Mesenteric fat pad (tissue), 1 donor: ENCODE results near the gene MRPS27.

GRCh38 chr5:71892024-71892269 is 172.9 kb downstream of the CARTPT start:
- PRO-cap, result no peak

- PRO-cap, result no peak
These were observed 719 bp downstream of the MAP1B start for GRCh38 chr5:72107896-72108491.

DNA sequence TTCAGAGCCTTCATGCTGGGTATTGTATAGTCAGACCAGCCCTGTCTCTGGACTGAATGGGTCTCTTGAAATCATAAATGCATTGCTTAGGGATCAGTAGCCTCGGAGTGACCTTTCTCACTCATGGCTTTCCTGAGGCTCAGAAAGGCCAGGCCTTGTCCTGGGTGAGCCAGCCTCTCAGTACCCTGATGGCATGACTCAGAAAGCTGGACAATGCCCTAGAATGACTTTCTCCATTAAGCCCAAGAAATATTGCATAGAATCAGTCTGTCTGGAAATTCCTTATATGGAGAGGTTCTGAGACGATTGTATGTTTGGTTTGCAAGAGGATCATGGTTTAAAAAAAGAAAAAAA is 34.1 kb downstream of the MAP1B start:
- PRO-cap, result no peak

GRCh38 chr5:72242852-72243593 is 77.0 kb downstream of the MRPS27 start:
- PRO-cap, result no peak

DNA sequence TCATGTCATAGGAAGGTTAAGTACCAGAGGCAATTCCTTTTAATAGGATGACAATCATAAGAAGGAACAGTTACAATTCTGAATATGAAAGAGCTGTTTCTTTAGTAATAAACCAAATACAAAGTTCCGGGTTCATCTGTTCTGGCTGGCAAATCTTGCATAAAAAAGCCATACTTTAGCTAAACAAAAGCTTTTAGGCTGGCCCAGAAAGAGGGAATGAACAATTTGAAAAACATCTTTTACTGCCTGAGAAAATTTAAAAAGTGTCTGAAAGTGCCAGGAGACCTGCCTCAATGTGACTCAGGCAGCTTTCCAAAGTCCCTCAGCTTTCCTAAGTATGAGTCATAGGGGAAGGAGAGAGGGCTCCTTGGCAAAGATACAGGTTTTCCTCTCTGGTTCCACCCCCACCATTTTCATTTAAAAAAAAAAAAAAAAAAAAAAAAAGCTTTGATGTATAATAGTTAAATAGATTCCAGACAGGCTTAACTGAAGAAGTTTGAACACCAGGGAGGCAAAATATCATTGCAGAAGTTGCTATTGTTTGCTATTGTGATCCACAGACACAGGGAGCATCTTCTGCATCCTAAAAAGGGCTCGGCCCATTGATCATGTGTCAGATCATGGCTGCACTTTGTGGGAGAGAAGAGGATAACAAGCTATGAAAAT is 71.7 kb downstream of the MRPS27 start:
- PRO-cap, result no peak

DNA sequence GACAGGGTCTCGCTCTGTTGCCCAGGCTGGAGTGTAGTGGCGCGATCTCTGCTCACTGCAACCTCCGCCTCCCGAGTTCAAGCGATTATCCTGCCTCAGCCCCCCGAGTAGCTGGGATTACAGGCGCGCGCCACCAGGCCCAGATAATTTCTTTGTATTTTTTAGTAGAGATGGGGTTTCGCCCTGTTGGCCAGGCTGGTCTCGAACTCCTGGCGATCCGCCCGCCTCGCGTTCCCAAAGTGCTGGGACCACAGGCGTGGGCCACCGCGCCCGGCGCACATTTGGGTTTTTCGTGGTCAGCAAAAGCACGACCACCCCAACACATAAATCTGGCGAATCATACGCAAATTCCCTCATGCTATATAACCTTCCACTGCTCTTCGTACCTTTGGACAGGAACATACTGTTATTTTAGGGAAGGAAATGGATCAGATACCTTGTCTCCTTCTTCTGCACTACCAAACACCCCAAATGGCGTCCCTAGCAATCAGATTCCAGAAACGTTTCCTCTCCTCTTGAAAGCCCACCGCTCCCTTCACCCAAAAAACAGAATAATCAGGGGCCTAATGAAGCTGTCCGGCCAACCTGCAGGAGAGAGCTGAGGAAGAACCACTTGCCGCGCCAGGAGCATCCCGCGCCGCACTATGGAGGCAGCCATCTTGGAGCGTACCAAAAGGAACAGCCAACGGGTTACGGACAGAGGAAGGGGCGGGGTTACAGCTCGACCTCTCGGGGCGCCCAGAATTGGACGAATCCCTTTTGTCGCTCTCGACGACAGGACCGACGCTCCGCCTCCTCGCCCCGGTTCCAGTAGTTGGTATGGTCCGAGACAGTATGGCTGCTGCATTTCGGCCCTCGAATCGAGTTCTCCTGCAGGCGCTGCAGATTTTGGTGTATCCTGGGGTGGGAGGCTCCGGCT is at the start of gene MRPS27:
TSS of gene MRPS27 (minus strand) at position 677 of the 919 bp plus-strand sequence.
- PRO-cap, result bidirectional peak, plus-strand start at position 813 of the sequence, minus-strand start at position 661 of the sequence

DNA sequence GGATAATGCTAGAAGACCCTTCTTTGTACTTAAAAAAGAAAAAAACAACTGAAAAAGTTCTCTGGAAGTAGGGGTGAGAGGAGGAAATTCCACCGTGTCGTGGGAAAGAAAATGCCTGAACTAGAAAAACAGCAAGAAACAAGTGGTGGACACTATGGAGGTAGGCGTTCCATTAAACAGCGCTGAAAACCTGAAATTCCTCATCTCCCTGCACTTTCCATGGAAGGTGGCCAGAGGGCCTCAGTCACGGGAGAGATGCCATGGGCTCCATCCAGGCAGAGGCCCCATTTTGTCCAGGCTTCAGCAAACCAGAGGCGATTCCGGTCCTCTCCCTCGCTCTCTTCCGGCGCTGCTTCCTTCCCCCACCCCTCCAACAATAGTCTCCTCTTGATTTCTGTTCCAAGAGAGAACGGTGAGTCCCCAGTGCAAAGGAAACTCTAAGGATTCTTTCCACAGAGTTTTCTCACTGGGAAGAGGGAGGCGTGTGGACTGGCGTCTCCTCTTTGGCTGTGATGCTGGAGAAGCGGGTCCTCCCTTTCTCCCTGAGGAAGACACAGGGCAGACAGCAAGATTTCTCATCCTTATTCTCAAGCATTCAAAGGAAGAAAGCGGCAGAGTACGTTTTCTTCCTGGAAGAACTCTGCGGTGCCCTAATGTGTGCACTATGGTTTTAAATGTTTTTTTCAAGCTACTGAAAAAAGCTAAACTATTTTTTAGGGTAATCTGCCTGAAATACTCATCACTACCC is 7.4 kb downstream of the ZNF366 start:
- PRO-cap, result no peak

GRCh38 chr5:72815488-72815858 is 988 bp upstream of the TNPO1 start:
- PRO-cap, result no peak

DNA sequence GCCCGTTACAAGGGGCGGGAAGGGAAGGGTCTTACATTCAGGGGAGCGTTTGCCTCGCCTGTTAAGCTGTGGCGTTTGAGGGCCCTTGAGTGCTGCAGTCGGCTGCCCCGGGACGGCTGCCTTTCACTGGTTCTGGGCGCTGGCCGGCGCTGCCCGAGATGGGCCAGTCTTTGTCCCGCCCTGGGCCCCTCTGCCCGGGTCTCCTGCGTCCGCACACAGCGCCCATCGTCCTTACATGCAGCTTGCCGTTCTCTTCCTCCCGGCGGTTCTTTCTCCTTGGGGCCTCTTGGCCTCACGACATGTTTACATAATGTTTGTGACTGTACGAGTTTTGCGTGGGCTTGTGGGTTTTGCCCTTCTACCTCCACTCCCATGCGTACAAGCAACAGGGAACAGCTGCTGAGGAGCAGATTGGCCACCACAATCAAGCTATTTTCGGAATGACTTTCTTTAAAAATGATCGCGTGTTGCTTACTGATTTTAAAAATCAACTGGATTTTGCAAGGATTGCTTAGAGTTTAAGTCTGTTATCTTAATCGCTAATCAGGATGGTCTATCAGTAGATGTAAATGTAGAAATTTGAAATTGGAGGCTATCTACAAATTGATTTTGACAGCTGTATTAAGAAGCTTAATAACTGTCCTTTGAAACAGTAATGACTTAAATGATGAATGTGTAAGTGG is 695 bp downstream of the TNPO1 start:
- PRO-cap, result no peak

DNA sequence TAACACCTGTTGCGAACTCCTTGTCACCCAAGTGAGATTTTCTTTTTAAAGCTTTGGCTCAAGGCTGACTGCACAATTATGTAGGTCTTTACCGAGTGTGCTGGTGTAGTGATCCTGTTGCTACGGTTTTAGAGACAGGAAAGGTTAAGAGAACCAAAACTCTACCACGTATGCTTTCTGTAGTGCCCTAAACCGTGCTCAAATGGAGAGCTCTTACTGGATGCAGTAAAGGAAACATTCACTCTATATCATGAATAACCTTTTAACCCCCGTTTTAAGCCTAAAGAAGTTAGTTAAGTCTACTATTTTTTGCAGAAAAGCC is 32.6 kb downstream of the TNPO1 start:
- PRO-cap, result no peak

GRCh38 chr5:73246490-73246733 is 73.4 kb downstream of the TMEM174 start:
- PRO-cap, result no peak

- PRO-cap, result no peak
These were observed 1.4 kb downstream of the FOXD1 start for GRCh38 chr5:73447075-73447749.

GRCh38 chr5:73501470-73502047 is 3.3 kb downstream of the BTF3 start:
- PRO-cap, result no peak

DNA sequence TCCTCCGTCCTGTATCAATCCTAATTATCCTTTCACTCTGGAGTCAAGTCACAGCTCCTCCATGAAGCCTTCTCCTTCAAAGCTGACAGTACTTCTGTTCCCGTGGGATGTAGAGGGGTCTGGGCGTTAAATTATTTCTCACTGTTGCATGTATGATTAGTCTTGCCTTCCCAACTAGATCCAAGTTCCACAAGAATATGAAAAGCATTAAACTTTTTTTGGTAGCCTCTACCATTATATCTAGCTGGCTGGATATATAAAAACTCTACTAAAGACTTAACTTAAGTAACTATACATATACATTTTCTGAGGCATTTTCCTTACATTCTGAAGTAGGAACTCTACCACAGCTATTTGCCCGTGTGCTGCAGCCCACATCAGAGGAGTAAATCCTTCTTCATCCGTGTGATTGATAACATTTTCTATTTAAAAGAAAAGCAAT is 10.3 kb downstream of the ANKRA2 start:
- PRO-cap, result no peak

- PRO-cap, result no peak
These were observed 437 bp downstream of the ARHGEF28 start for GRCh38 chr5:73626324-73626942.

GRCh38 chr5:73728454-73728987 is 102.5 kb downstream of the ARHGEF28 start:
- PRO-cap, result no peak

DNA sequence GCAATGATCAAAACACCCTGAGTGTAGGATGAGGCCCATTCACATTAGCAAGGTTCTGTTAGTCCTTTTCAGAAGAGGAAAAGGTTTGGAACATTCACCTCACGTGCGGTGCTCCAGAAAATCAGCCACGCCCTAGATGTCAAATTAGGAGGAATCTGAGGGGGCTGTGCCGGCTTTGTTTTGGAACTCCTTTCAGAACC is 495.0 kb downstream of the ENC1 start:
- PRO-cap, result no peak

- PRO-cap, result no peak
These were observed 140.3 kb downstream of the ENC1 start for GRCh38 chr5:74500005-74500895.

DNA sequence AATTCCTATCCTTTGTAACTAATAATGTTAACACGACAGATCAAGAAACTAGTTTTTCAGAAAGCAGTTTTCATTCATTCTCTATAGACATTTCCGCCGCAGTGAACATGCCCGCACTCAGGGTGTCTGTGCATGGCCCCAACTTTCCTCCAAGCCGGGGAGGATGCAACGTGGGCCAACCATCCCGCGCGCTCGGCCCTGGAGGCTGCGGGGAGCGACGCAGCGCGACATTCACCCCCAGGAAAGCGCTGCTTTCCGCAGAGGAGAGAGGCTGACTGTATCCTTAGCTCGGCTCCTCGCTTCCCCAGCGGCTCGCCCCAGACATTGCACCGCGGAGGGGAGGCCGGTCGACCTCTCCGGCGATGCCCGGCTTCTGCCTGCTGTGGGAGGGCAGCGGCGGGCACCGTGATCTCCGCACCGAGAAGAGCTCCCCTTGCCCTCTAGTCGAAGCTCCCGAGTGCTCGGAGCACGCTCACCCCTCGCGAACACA is 737 bp downstream of the ENC1 start:
- PRO-cap, result no peak

- PRO-cap, result no peak
These were observed 805 bp upstream of the ENC1 start for GRCh38 chr5:74641321-74641745.